ENCODE results near the genes RGS6, PSEN1, RIOX1 and DNAL1.

GRCh38 chr14:71142796-71143447 lies 177.4 kb upstream of the SIPA1L1 start:
- RRBS, result no CpG with 5 or more reads among the region's 2 CpGs

DNA sequence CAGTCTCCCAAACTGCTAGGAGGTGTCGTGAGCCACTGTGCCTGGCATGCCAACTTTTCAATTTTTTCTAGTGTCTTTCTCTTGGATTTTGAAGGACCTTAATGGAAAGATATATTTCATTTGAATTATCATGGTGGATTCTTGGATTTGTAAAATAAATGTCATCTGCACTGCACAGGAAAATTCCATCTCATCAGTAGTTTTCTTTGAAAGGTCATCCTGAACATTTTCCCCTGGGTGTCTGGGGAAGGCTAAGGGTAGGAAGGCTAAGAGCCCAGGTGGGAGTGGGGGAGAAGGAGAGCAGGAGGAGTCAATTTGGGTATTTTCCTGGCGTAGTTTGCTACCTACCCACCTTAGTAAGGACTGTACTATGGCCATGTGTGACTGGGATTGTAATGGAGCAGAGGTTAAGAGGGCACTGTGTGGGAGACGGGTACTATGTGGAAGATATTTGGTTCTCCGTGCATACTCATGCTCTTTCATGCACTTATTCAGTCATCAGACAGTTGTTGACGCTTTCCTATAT lies 24.6 kb downstream of the SIPA1L1 start:
- RRBS, result no CpG with 5 or more reads among the region's 5 CpGs

GRCh38 chr14:71349141-71349963 lies 29.1 kb downstream of the SIPA1L1 start:
- RRBS, result no CpG with 5 or more reads among the region's 4 CpGs

- RRBS, result no CpG with 5 or more reads among the region's 2 CpGs
These were observed 31.5 kb downstream of the SIPA1L1 start for GRCh38 chr14:71351594-71352278.

DNA sequence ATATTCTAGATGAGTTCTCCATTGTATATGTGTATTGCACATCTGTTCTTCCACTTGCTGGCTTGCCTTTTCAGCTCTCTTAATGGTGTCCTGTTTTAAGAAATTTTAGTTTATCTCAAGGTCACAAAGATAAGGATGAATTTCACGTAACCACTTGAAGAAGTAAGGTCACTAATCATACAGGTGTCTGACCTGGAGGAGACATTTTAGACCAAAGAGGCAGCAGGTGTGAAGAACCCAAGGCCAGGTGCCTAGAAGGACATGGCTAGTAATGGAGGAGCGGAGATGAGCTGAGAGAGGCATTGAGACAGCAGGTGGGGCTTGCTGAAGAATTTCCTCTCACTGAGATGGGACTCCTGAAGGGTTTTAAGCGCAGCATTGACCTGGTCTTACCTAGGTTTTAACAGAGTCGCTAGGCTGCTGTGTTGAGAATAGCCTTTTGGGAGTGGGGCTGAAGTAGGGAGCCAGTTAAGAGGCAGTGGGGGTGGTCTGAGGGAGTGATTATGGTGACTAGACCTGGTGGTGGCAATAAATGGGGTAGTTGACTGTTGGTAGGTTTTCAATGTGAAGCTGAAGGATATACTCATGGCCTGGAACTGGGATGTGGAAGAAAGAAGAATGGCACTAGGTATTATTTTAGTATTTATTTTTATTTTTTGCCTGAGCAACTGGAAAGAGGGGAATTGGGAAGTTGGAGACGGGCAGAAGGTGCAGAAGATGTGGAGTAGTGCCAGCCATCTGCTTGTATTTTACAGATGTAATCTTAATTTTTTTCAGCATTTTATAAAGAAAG lies 33.1 kb downstream of the SIPA1L1 start:
- RRBS, result no CpG with 5 or more reads among the region's 5 CpGs

- RRBS, result no CpG with 5 or more reads among the region's 1 CpG
These were observed 51.7 kb downstream of the SIPA1L1 start for GRCh38 chr14:71371938-71372341.

DNA sequence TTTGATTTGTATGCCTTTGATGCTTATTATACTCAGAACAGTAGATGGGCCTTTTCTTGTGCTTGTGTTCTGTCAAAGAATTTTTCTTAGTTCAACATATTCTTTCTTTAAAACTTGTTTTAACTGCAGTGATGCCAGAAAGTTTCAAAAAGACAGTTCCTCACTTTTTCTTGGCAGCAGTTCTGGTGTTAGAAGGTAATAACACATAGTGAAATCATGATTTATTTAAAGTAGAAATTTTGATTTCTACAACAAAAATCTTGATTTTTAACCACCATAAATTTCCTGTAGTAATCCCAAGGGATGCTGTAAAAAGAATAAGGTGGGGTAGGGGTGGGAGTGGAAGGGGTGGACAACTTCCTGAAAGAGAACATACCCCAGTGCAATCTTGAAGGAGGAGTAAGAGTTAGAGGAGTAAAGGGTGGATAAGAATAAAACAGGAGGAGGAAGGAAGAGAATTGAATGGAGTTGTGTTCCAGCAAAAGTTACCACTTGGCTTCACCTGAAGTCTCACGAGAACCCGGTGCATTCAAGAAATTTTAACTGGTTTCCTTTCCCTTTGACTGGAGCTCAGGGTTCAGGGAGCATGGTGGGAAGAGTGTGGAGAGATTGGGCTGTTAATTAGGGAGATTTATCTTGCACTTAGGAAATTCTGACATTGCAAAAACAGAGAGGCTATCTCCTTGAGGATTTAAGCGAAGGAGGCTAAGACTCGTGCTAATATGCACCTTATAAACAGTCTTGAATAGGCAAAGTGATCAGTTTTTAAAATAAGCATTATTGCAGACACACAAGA lies 253.8 kb downstream of the SIPA1L1 start:
- RRBS, result no CpG with 5 or more reads among the region's 4 CpGs

DNA sequence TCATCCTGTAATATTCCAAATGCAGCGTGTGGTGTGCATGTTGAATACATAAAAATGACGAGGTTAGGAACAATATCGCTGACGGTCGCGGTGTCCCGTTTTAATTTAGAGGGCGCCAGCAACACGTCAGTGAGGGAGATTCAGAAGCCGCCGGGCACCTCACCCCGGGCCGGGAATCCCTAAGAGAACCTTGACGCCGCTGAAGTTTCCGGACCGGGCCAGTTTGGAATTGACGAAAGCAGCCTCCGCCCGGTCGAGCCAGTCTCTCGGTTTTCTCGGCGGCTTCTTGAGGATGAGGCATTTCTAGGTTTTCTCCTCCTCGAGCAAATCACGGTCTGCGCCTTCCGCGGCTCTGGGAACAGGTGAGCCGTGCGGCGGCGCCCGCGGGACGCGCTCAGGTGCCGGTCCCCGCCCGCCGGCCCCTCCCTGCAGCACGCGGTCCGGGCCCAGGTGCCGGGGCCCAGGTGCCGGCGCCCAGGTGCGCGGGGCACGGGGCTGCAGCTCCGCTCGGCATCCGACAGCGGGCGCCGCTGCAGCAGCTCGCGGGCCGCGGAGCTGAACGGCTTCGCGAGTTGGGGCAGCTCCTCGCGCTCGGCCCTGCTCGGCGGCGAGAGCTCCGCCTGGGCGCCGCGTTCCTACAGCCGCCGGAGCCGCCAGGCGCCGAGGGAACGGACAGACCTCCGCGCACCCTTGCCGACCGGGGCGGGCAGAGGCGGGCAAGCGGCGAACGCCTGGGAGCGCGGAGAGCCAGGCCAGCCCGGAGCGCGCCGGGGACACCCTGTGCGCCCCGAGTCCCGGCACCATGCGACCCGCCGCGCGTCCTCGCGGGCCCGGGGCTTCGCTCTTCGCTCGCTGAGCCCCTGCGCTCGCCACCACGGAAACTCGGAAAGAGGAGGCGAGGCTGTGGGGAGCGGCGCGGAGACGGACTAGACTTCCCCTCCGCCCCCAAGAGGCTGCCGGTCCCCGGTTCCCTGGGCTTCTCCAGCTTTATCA lies at the start of gene RGS6:
RGS6 (plus strand) TSS at position 558 of the 993 bp plus-strand sequence.
- RRBS, result 2% methylated on average over 28 of the region's 120 CpGs

DNA sequence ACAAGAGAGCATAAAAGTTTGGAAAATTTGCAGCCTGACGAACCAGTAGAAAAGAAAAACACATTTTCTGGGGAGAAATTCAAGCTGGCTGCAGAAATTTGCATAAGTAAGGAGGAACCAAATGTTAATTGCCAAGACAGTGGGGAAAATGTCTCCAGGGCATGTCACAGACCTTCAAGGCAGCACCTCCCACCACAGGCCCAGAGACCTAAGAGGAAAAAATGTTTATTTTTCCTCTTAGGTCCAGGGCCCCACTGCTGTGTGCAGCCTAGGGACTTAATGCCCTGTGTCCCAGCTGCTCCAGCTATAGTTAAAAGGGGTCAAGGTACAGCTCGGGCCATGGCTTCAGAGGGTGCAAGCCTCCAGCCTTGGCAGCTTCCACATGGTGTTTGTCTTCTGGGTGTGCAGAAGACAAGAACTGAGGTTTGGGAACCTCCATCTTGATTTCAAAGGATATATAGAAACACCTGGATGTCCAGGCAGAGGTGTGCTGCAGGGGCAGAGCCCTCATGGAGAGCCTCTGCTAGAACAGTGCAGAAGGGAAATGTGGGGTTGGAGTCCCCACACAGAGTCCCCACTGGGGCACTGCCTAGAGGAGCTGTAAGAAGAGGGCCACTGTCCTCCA lies 425.6 kb downstream of the RGS6 start:
- RRBS, result no CpG with 5 or more reads among the region's 2 CpGs

- RRBS, result no CpG with 5 or more reads among the region's 15 CpGs
These were observed 443.0 kb downstream of the DPF3 start for GRCh38 chr14:72450676-72451588.

- RRBS, result no CpG with 5 or more reads among the region's 10 CpGs
These were observed 442.3 kb downstream of the DPF3 start for GRCh38 chr14:72451617-72451999.

DNA sequence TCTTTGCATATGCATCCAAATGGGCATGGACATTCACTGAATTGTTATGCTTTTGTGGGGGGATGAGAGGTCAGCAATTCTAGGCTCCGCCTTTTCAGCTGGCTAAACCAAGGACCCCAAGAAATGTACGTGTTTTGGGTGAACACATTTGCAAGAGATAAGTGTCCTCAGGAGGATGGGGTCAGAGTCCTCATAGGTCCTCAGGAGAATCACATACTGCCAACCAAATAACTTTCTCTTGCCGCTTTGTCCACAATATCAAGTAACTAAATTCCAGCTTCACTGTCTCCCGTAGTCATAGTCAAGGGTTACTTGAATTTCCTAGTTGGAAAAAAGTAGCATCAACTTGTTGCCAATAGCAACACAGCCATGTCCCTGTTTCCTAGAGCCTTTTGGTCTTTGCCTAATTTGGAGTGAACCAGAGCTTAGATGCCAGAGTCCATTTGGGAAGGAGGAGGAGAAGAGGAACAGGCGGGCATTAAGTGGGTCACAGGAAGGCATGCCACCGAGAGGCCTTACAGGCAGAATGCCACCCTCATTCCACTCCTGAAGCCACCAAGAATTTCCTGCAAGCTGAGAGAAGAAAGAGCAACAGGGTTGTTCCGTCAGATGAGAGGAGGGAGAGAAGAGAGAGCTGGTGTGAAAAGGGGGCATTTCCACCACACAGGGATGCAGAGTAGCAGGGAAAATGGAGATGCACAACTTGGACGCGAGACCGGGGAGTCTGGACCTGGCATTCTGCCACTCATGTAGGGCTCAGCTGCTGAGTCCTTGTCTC lies 339.6 kb downstream of the DPF3 start:
- RRBS, result 71% methylated on average over 1 of the region's 10 CpGs

DNA sequence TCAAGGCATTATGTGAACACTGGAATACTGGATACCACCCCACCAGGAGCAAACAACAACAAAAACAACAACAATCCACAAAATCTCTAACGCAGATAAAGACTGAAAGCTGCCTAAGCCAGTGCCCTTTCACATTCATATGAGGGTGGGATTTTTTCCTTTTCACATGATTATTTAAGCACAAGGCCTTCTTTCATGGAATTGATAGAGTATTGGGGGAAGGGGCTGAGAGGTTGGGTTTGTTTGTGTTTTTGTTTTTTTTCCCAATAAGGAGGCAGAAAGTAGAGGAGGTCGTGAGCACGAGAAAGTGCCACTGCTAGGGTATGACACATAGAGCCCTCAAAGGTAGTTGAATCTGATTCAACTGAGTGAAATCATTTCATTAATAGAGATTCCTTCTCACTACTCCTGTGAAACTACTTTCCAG lies 89.5 kb downstream of the DPF3 start:
- RRBS, result no CpG with 5 or more reads among the region's 3 CpGs

DNA sequence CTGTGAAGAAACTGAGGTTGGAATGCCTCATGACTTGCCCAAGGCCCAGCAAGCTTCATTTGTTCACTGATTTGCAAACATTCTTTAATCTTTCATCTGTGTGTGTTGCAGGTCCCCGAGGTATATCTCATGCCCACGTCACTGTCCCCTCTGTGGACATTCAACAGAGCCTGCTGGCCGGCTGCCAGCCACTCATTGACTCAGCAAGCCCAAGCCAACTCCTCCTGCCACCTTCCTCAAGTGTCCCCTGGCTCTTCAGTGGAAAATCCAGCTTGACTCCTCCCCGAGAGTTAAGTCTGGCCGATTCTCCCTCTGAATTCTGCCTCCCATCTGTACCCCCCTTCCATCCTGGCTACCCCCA lies 1.9 kb upstream of the DCAF4 start:
- RRBS, result no CpG with 5 or more reads among the region's 5 CpGs

DNA sequence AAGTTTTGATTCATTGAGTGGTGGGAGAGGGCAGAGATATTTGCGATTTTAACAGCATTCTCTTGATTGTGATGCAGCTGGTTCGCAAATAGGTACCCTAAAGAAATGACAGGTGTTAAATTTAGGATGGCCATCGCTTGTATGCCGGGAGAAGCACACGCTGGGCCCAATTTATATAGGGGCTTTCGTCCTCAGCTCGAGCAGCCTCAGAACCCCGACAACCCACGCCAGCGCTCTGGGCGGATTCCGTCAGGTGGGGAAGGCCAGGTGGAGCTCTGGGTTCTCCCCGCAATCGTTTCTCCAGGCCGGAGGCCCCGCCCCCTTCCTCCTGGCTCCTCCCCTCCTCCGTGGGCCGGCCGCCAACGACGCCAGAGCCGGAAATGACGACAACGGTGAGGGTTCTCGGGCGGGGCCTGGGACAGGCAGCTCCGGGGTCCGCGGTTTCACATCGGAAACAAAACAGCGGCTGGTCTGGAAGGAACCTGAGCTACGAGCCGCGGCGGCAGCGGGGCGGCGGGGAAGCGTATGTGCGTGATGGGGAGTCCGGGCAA lies at the start of gene PSEN1:
PSEN1 (plus strand) TSS at position 451 of the 551 bp plus-strand sequence.
- RRBS, result 2% methylated on average over 19 of the region's 41 CpGs

DNA sequence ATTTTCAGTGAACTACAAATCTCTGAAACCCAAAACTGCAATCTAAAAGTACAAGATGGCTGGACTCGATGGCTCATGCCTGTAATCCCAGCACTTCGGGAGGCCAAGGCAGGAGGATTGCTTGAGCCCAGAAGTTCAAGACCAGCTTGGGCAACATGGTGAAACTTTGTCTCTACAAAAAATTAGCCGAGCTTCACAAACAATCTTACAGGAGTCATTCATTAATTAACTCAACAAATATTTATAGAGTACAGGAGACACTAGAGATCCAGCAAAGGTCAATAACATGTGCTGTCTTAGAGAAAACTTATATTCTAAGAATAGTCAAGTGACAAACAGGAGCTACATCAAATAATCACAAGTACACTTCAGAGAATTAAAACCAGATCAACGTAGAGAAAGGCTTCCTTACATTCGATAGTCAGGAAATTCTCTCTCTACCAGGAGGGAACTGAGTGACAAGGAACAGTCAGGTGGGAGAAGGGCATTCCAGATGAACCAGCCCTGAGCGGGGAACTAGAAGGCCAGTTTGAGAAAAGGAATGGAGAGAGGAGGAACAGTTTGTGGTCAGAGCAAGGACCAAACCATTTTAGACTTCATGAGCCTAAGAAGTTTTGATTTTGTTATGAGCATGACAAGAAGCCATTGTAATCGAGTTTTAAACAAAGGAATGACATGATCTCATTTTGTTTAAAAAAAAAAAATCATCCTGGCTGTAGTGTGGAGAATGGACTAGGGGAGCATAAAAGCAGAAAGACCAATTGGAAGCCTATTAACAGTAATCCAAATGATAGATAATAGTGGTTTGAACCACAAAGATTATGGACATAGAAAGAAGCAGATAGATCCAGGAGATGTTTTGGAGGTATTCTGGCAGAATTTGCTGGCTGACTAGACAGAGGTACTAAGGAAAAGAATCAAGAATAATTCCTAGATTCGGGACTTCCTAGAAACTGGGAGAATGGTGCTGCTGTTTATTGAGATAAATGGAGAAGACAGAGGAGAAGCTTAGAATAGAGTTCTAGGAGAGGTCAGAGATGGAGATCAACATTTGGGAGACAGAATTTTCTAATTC lies 27.3 kb downstream of the PSEN1 start:
- RRBS, result no CpG with 5 or more reads among the region's 8 CpGs

GRCh38 chr14:73405423-73405725 lies 53.0 kb downstream of the NUMB start:
- RRBS, result no CpG with 5 or more reads among the region's 2 CpGs

GRCh38 chr14:73463350-73463914 lies 5.1 kb upstream of the NUMB start:
- RRBS, result no CpG with 5 or more reads among the region's 7 CpGs

- RRBS, result under 1% methylated on average over 9 of the region's 37 CpGs
These were observed at the start of gene RIOX1 for GRCh38 chr14:73490879-73491254. TSS of gene RIOX1 (plus strand) at chr14:73490933.

DNA sequence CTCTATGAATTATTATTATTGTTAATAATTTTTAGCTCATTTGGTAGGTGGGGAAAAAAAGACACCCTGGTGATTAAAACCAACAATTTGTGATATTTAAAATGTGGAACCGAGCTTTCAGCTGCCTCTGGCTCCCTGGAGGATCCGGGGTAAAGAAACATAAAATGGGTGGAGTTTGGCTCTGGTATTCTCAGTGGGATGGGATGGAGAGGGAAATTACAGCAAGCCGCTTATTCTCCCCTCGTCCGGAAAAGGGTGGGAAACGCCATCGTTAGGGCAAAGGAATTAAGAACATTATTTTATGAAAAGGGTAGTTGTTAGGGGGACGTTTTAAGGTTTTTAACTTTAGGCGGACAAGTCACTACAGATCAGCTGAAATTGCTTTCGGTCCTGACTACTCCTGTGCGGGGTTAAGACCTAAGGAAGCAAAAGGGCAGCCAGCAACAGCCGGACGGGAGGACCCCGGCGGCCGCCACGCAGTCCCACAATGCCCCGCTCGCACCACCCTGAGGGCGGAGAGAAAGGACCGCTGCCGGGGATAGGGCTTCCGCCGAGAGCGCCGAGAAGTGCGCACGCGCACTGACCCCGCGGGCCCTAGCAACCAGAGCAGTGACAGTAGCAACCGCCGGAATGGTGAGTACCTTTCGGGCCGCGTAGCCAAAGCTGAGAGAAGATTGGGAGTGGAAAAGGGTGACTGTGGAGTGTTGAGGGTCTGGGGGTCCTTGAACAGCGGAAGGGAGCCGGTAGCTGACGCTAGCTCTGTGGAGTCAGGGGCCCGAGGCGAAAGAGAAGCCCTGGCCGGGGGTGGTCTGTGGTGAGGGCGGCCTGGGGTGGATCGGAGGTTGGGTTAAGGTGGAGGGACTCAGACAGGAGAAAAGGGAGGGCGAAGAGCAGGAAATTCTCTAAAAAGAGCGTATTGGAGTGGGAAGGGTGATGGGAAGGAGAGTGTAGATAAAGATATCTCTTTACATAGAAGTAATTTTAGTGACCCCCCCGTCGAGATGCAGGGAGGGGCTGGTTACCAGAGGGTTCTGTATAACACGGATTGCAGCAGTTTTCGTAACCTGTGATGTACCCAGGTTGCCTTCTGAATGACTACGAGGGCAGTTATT lies at the start of gene DNAL1:
DNAL1 (plus strand) TSS at position 577 of the 1,112 bp plus-strand sequence.
- RRBS, result 2% methylated on average over 28 of the region's 51 CpGs